Measurements from ENCODE around the genes NXF2B, GPRASP3, PLP1, H2BW1, H2BW2, NRK and RIPPLY1.

GRCh38 chrX:102154368-102154871, 1.4 kb downstream of the BEX5 start:
- PRO-cap, result no peak
- RAMPAGE, long total RNA, result no peak

GRCh38 chrX:102439731-102440300, at the start of gene NXF2B:
Gene NXF2B, minus strand, starts transcription at chrX:102440008.
- PRO-cap, result no peak
- RAMPAGE, long total RNA, result no peak

GRCh38 chrX:102515799-102516209, 735 bp downstream of the TMSB15A start:
- PRO-cap, result no peak
- RAMPAGE, long total RNA, result no peak

DNA sequence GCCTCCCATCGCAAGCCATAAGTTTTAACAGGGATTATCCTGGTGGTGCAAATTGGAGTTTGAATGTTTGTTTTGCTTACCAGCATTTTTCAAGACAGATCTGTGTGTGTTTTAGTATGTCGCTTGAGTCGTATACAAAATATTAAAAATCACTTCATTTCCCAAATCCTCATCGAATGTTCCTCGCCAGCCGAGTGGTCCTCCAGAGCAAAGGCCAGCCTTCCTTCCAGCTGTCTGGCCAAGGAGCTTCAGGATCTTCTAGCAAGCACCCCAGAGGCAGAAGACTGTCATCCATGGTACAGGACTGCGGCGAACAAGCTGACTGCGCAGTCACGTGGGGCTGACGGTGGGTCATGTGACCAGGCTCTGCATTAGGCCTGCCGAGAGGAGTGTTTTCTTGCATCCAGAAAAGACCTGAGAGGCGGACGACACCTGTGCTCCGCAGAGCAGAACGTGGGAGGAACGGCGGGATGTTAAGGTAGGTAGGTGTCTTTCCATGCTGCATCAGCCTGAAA, at the start of gene GPRASP3:
GPRASP3 (plus strand) TSS at position 400 of the 515 bp plus-strand sequence.
- PRO-cap, result no peak
- RAMPAGE, long total RNA, result start-site peak on the plus strand centred at position 373 of the sequence, 60 bp wide, 28 and 84 reads in 2 replicates

- PRO-cap, result no peak
- RAMPAGE, long total RNA, result no peak
These were observed 5.5 kb downstream of the TCEAL9 start for GRCh38 chrX:103361714-103362324.

- PRO-cap, result no peak
- RAMPAGE, long total RNA, result no peak
These were observed 4.8 kb upstream of the TCEAL1 start for GRCh38 chrX:103623891-103624375.

DNA sequence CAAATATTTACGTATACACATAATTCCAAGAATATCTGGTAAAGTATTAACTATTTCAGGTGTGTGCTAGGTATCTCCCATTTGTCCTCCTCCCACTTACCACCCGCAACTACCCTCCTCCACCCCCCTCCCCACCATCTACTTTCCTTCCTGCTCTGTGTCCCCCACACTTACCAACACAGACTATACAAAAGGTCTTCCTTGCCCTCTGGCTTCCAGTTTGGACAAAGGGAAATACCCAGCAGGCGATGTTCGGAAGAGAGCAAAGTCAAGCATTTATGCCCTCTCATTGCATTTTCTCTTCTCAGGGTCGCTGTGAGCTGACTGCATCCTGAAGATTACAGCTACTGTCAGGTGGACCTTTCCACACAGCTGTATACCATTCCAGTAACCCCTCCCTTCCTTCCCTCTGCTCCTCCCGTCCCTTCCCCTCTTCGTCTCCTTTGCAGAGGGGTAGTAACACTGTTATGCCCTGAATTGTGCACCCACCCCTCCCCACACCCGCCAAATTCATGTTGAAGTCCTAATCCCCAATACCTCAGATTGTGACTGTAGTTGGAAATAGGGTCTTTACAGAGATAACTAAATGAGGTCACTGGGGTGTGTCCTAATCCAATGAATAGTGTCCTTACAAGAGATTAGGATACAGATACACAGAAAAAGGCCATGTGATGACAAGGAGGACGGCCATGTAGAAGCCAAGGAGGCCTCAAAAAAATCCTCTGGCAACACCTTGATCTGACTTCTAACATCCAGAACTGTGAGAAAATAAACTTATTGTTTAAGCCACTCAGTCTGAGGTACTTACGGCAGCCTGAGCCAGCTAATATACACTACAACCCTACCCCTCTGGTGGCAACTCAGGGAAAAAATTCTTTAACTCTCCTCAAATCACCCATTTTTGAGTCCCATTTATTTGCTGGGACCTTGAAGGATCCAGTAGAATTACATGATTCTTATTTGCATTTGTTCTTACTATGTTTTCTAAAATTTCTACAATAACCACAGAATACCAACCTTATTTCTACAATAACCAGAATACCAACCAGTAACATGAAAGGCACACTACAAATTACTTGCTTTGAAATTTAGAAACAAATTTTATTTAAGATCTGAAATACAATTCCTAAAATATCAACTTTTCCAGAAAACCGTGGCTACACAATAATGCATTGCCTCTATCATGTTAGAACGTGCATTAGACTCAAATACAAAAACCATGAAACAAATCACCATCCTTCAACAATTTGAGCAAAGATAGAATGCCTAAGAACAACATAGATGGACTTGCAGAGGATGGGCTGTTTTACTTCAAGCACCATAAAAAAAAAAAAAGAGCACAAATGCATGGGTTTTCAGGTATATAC, 11.6 kb downstream of the MORF4L2 start:
- PRO-cap, result no peak
- RAMPAGE, long total RNA, result no peak

- PRO-cap, result no peak
- RAMPAGE, long total RNA, result no peak
These were observed 1.4 kb downstream of the MORF4L2 start for GRCh38 chrX:103685131-103685403.

GRCh38 chrX:103730614-103731407, 20.1 kb downstream of the TMEM31 start:
- PRO-cap, result no peak
- RAMPAGE, long total RNA, result no peak

GRCh38 chrX:103776491-103777197, at the start of gene PLP1:
Gene PLP1, plus strand, starts transcription at chrX:103776840.
- PRO-cap, result no peak
- RAMPAGE, long total RNA, result start-site peak on the plus strand at chrX:103776835-103776928, 11,057 and 35,129 reads in 2 replicates

GRCh38 chrX:104013657-104014103, at the start of gene H2BW1:
Gene H2BW1, minus strand, starts transcription at chrX:104013708.
- PRO-cap, result no peak
- RAMPAGE, long total RNA, result no peak

- PRO-cap, result no peak
- RAMPAGE, long total RNA, result no peak
These were observed at the start of gene H2BW2 for GRCh38 chrX:104039806-104040047. Gene H2BW2, plus strand, starts transcription at chrX:104039956.

DNA sequence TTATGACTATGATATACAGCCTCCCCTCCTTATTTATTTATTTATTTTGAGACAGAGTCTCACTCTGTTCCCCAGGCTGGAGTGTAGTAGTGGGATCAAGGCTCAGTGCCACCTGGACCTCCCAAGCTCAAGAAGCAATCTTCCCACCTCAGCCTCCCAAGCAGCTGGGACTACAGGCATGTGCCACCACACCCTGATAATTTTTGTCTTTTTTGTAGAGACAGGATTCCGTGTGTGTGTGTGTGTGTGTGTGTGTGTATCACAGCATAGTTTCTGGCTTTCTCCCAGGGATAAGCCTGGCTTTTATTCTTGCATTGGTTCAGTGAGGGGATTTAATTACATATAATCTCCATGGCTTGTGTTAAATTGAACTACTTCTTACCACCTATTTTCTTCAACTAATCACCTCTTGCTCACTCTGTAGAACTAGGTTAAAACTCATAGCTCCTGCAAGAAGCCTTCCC, 16.7 kb downstream of the SLC25A53 start:
- PRO-cap, result no peak
- RAMPAGE, long total RNA, result no peak

GRCh38 chrX:105822035-105822920, at the start of gene NRK:
Gene NRK, plus strand, starts transcription at chrX:105822539.
- PRO-cap, result no peak
- RAMPAGE, long total RNA, result no peak

DNA sequence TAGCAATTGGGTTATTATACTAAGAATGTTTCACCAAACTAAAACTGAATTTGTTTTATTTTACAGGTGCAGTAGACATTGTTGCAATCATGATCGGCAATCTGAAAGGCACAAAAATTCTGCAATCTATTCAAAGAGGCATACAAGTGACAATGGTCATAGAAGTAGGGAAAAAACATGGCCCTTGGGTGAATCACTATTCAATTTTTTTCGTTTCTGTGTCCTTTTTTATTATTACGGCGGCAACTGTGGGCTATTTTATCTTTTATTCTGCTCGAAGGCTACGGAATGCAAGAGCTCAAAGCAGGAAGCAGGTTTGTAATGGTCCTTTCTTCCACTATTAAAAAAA, 29.7 kb upstream of the TBC1D8B start:
- PRO-cap, result no peak
- RAMPAGE, long total RNA, result no peak

GRCh38 chrX:106902964-106903559, at the start of gene RIPPLY1:
Gene RIPPLY1, minus strand, starts transcription at chrX:106903341.
- PRO-cap, result no peak
- RAMPAGE, long total RNA, result no peak

GRCh38 chrX:106903946-106904227, 746 bp upstream of the RIPPLY1 start:
- PRO-cap, result no peak
- RAMPAGE, long total RNA, result no peak

DNA sequence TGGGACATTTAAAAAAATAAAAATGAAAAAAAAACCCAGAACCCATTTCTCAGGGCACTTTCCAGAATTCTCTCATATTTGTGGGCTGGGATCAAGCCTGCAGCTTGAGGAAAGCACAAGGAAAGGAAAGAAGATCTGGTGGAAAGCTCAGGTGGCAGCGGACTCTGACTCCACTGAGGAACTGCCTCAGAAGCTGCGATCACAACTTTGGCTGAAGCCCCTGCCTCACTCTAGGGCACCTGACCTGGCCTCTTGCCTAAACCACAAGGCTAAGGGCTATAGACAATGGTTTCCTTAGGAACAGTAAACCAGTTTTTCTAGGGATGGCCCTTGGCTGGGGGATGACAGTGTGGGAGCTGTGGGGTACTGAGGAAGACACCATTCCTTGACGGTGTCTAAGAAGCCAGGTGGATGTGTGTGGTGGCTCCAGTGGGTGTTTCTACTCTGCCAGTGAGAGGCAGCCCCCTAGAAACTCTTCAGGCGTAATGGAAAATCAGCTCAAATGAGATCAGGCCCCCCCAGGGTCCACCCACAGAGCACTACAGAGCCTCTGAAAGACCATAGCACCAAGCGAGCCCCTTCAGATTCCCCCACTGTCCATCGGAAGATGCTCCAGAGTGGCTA, 9.5 kb downstream of the CLDN2 start:
- PRO-cap, result no peak
- RAMPAGE, long total RNA, result no peak

GRCh38 chrX:107288875-107289177, 82.4 kb downstream of the DNAAF6 start:
- PRO-cap, result no peak
- RAMPAGE, long total RNA, result no peak

GRCh38 chrX:107673884-107674928, 45.9 kb downstream of the PRPS1 start:
- PRO-cap, result no peak
- RAMPAGE, long total RNA, result no peak